ENCODE data around the gene TUBA3E.

DNA sequence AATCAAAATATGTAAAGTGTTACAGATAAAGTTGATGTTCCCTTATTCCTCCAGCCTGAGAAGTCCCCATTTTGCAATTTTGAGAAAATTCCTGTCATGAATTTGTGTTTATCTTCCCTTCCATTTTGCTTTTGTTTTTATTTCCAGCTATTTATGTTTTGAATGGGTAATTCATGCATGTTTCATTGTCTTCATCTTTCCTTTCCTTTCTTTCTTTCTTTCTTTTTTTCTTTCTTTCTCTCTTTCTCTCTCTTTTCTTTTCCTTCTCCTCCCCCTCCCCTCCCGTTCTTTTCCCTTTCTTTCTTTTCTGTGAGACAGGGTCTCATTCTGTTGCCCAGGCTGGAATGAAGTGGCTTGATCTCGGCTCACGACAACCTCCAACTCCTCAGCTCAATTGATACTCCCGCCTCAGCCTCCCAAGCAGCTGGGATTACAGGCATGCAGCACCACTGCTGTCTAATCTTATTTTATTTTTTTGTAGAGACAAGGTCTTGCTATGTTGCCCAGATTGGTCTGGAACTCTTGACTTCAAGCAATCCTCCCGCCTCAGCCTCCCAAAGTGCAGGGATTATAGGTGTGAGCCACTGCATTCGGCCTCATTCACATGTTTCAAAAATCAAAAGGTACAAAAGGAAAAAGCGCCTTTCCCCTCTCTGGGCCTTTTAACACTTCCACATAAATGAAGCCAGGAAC, 59.5 kb downstream of the HS6ST1 start:
- PRO-cap, 2 experiments: no peak in any of the 2 experiments
- RAMPAGE, long total RNA, 5 experiments: no peak in any of the 5 experiments

- PRO-cap, 2 experiments: no peak in any of the 2 experiments
- RAMPAGE, long total RNA, 5 experiments: no peak in any of the 5 experiments
Measured at GRCh38 chr2:128292368-128292918, 26.2 kb downstream of the HS6ST1 start.

- PRO-cap, 2 experiments: peak in 2 of 2 experiments; most common plus-strand start chr2:128317789 (in 2)
- RAMPAGE, long total RNA, 5 experiments: no peak in any of the 5 experiments
Measured at GRCh38 chr2:128317170-128318263, 1.2 kb downstream of the HS6ST1 start.

DNA sequence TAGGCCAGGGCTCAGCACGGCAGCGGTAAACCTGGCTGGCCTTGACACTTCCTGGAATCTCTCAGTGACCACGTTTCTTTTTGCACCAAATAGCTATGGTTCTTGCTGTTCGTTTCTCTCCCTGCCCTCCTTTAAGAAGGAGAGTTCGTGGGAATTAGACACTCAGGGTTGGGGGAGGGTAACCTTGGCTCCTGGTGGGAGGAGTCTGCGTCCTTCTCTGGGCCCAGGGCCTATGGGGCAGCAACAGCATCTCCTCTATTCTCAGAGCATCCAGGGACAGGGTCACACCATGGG, 5.1 kb upstream of the HS6ST1 start:
- PRO-cap, 2 experiments: no peak in any of the 2 experiments
- RAMPAGE, long total RNA, 5 experiments: no peak in any of the 5 experiments

GRCh38 chr2:128424791-128425168, 106.1 kb upstream of the HS6ST1 start:
- PRO-cap, 2 experiments: no peak in any of the 2 experiments
- RAMPAGE, long total RNA, 5 experiments: no peak in any of the 5 experiments

DNA sequence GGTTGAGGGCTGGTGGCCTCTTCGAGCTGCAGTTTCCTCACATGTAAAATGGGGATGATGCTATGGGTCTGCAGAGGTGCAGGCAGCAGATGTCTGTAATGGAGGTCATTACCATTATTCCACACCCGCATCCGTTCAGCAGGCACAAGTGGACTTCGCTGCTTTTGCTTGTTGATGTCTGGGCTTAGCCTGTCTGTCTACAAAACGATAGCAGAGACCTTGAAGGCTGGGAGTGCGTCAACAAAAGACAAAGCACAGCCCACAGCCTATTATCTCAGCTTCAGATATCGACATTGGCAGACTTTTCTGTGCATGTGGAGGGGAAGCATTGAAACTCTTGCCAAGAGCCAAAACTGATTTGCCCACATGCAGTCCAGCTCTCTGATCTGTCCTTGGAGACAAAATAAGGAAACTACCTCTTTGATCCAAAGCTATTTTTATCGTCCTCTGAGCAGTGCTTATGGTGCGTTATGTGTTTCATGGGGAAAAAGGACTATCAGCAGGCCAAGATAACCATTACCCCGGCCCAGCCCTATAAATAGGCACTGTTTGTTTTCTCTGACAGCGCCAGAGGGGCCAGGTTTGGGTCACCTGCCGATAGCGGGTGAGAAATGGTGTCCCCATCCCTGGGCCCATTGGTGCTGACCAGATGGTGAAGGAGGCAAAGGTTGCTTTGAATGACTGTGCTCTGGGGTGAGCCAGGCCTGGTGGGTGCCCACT, 175.9 kb upstream of the HS6ST1 start:
- PRO-cap, 2 experiments: no peak in any of the 2 experiments
- RAMPAGE, long total RNA, 5 experiments: no peak in any of the 5 experiments

GRCh38 chr2:128595069-128595580, 276.5 kb upstream of the HS6ST1 start:
- PRO-cap, 2 experiments: no peak in any of the 2 experiments
- RAMPAGE, long total RNA, 5 experiments: no peak in any of the 5 experiments

GRCh38 chr2:128607864-128608372, 289.2 kb upstream of the HS6ST1 start:
- PRO-cap, 2 experiments: peak in 1 of 2 experiments; most common plus-strand start chr2:128608161 (in 1); most common minus-strand start chr2:128608129 (in 1)
- RAMPAGE, long total RNA, 5 experiments: no peak in any of the 5 experiments

DNA sequence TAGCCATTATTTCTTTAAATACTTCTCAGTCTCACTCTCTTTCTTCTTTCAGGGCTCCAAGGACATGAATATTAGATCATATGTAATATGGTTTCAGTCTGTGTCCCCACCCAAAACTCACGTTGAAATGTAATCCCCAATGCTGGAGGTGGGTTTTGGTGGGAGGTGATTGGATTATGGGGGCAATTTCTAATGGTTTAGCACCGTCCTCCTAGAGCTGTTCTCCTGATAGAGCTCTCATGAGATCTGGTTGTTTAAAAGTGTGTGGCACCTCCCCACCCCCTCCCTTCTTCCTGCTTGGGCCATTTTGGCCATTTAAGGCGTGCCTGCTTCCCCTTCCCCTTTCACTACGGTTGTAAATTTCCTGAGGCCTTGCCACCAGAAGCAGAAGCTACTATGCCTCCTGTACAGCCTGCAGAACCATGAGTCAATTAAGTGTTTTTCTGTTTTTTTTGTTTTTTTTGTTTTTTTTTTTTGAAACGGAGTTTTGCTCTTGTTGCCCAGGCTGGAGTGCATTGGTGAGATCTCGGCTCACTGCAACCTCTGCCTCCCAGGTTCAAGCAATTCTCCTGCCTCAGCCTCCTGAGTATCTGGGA, 335.7 kb upstream of the HS6ST1 start:
- PRO-cap, 2 experiments: no peak in any of the 2 experiments
- RAMPAGE, long total RNA, 5 experiments: no peak in any of the 5 experiments

DNA sequence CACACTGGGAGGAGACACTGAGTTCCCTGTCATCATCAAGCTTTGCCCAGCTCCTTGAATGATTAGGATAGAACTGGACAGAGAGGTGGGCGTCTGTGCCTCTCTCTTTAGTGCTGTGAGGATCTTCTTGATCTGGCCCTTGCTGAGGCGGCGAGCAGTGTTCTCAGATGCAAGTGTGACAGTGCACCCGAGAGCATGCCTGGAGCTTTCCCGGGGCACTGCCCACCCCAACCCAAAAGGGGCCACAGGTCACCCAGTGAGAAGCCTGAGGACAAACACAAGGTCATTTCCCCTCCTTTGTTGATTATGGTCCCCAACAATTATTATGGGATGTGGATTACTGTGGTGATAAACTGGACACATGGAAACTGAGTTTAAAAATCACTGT, 372.4 kb upstream of the RAB6C start:
- PRO-cap, 2 experiments: peak in 2 of 2 experiments; most common minus-strand start position 105 of the sequence (in 2)
- RAMPAGE, long total RNA, 5 experiments: no peak in any of the 5 experiments

DNA sequence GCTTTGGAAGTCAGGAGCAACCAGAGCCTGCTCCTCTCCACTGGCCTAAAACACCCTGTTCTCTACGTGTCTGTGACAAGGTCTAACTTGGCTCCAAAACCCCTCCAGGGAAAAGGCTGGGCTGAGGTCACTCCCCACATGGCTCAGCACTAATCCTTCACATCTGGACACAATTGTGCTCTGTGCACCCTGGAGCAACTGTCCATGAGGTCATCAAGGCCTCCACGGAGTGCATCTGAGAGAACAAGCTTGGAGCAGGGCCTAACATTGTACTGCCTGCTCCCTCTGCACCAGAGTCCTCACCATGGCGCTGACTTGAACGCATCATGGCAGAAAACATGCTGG, 49.8 kb upstream of the RAB6C start:
- PRO-cap, 2 experiments: no peak in any of the 2 experiments
- RAMPAGE, long total RNA, 5 experiments: no peak in any of the 5 experiments

GRCh38 chr2:129981621-129982098, 2.2 kb downstream of the RAB6C start:
- PRO-cap, 2 experiments: no peak in any of the 2 experiments
- RAMPAGE, long total RNA, 5 experiments: no peak in any of the 5 experiments

DNA sequence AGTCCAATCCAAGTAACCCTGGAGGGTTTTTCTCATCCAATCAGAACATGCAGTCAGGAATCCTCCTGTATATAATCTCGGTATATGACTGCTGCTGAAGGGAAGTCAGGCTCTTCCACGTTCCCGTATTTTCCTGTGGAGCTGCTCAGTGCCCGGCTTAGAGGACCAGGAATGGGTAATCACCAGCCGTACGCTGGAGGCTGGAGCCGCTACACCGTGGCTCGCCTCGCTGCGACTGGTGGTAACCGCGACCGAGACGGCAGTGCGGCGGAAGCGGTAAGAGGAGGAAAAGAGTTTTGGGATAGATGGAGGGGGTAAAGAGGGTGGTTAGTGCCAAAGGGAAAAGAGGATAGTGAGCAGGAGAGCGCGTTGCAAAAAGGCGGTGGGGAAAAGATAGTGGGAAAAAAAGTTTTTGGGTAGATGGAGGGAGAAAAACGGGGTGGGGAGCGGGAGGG, 528 bp upstream of the POTEF start:
- PRO-cap, 2 experiments: no peak in any of the 2 experiments
- RAMPAGE, long total RNA, 5 experiments: no peak in any of the 5 experiments

GRCh38 chr2:130198215-130198883, at the start of gene TUBA3E:
Gene TUBA3E (minus strand): TSS chr2:130198439.
- PRO-cap, 2 experiments: no peak in any of the 2 experiments
- RAMPAGE, long total RNA, 5 experiments: no peak in any of the 5 experiments

DNA sequence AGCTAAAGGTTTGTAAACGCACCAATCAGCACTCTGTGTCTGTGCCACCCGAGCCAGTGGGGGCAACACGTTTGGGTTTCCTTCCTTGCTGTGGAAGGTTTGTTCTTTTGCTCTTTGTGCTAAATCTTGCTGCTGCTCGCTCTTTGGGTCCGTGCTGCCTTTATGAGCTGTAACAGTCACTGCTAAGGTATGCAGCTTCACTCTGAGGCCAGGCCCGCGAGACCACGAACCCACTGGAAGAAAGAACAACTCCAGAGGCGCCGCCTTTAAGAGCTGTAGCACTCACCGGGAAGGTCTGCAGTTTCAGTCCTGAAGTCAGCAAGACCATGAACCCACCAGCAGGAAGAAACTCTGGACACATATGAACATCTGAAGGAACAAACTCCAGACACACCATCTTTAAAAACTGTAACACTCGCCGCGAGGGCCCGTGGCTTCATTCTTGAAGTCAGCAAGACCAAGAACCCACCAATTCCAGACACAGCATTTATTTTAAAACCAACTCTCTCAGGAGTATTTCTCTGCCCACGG, 13.8 kb downstream of the CCDC115 start:
- PRO-cap, 2 experiments: no peak in any of the 2 experiments
- RAMPAGE, long total RNA, 5 experiments: no peak in any of the 5 experiments

DNA sequence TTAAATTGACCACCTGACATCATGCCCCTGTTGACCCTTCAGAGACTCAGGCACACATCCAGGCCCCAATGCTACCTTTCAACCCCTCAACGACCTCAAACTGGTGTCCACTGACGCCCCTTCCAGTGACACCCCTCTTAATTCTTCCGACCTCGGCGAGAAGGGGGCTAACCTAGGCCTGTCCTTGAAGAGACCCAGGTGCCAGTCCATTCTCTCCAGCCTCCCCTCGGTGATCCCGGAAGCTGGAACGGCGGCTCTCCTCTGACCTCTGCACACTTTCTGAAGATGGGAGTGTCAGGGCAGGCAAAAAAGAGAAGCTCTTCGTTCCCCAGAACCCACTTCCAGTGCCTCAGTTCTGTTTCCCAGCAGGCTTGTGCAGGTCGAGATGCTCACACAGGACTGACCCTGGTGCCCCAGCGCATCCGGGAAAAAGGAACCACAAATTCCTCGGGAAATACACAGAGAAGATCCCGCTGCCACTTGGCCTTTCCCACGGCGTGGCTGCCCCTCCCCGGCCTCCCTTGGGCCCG, 766 bp upstream of the PTPN18 start:
- PRO-cap, 2 experiments: no peak in any of the 2 experiments
- RAMPAGE, long total RNA, 5 experiments: no peak in any of the 5 experiments

- PRO-cap, 2 experiments: no peak in any of the 2 experiments
- RAMPAGE, long total RNA, 5 experiments: no peak in any of the 5 experiments
Measured at GRCh38 chr2:130373080-130374290, 17.6 kb downstream of the PTPN18 start.

- PRO-cap, 2 experiments: no peak in any of the 2 experiments
- RAMPAGE, long total RNA, 5 experiments: no peak in any of the 5 experiments
Measured at GRCh38 chr2:130385196-130385735, 29.4 kb downstream of the PTPN18 start.

- PRO-cap, 2 experiments: no peak in any of the 2 experiments
- RAMPAGE, long total RNA, 5 experiments: no peak in any of the 5 experiments
Measured at GRCh38 chr2:130785521-130786201, 30.3 kb downstream of the AMER3 start.

DNA sequence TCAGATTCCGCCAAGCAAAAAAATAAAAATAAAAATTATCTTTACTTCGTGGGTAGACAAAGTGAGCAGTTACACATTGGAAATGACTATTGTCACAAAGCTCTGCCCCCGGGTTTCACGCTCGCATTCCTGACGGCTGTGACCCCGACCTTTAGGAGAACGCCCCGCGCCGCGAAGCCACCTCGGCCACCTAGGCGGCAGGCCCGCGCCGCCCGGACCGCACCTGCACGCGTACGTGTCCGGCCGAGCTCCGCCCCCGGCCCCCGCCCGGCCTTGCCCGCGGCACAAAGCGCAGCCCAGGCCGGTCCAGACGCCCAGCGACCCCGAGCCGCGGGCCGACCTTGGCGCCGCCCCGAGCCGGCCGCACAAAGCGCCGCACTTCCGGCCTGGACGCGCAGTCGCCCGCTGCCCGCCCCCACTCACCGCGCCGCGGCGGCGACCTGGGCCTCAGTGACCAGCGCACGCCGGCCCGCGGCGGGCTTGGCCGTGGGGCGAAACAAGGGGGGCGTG, 414 bp downstream of the FAM168B start:
- PRO-cap, 2 experiments: peak in 2 of 2 experiments; most common plus-strand start position 154 of the sequence (in 1); most common minus-strand start position 365 of the sequence (in 1)
- RAMPAGE, long total RNA, 5 experiments: no peak in any of the 5 experiments

Data from thyroid gland (tissue), 7 donors.